GM23248 (cell line): ENCODE measurements around the genes ELK4 and SLC41A1.

- RAMPAGE, long total RNA, result no peak
Measured at GRCh38 chr1:205317536-205317943, 4.0 kb downstream of the NUAK2 start.

GRCh38 chr1:205495244-205495960, 9.1 kb upstream of the CDK18 start:
- RAMPAGE, long total RNA, result no peak

DNA sequence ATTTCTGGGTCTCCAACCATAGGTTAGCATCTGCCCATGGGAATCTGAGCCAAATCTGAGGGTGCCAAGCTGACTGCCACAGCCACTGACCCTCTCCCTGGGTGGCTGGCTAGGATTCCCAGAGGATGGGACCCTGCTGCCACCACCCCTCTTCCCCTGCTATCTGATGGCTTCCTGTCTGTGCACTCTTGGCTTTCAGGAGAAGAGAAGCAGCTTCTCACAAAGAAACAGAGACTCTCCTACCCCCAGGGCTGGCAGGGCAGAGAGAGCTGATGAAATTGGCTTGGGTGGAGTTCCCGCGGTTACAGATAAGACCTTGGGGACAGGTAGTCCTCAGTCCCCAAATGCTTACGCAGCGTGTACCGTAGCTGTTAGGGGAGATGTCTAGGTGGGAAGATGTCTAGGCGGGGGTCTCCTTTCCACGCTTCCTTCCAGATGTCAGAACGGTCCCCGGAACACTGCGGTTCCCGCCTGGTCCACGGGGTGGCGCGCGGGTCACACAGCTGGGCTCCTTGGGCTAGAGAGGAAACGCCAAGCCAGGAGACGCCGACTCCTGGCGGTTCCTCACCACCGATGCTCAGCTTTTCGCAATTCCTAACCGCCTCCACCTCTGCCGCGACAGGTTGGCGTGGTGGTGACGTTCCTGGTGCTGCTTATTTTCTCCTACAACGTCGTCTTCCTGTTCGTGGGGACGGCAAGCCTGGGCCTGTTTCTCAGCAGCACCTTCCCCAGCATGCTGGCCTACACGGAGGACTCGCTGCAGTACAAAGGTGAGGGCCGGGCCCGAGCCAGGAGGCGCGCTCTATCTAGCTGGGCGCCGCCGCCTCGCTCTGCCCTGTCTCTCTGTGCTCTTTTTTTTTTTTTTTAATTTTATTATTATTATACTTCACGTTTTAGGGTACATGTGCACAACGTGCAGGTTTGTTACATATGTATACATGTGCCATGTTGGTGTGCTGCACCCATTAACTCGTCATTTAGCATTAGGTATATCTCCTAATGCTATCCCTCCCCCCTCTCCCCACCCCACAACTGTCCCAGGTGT, 23.0 kb downstream of the MFSD4A start:
- RAMPAGE, long total RNA, result no peak

- RAMPAGE, long total RNA, result no peak
Measured at GRCh38 chr1:205612322-205613028, 19.3 kb downstream of the ELK4 start.

DNA sequence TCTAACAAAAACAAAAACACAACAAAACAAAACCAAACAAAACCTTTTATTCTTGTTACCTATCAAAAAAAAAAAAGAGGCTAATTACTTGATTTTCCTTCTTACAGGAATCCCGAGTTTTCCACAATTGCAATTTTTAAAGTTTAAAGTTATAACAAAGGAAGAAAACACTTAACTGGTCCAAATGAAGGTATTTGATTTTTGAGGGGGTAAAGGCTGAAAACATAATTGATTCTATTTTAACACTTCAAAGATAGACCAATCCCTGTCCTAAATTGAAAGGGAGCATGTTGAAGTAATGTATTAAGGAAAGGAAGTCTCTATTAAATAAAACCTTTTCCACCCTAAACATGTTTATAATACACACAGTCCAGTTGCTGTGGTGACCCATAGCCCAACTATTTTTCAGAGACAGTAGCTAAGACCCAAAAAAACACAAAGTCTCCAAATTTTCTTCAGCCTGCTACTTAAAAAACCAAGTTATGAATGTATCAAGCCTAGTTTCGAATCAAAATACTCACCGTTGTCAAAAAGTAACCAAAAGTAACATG, 1.7 kb downstream of the ELK4 start:
- RAMPAGE, long total RNA, result no peak

DNA sequence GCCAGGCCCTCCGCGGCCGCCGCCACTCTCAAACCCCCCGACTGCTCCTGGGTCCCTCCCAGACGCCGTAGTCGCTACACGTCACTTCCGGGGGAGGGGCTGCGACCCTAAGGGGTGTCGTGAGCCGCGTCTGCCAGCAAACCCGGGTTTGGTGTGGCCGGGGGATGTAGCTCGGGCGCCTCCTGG, at the start of gene ELK4:
ELK4 (minus strand) TSS at position 69 of the 186 bp plus-strand sequence.
- RAMPAGE, long total RNA, result no peak

GRCh38 chr1:205669446-205670467, 10.6 kb downstream of the SLC45A3 start:
- RAMPAGE, long total RNA, result no peak

GRCh38 chr1:205670468-205671596, 9.5 kb downstream of the SLC45A3 start:
- RAMPAGE, long total RNA, result no peak

- RAMPAGE, long total RNA, result no peak
Measured at GRCh38 chr1:205676418-205676961, 3.8 kb downstream of the SLC45A3 start.

GRCh38 chr1:205703455-205703883, 23.2 kb upstream of the SLC45A3 start:
- RAMPAGE, long total RNA, result no peak

DNA sequence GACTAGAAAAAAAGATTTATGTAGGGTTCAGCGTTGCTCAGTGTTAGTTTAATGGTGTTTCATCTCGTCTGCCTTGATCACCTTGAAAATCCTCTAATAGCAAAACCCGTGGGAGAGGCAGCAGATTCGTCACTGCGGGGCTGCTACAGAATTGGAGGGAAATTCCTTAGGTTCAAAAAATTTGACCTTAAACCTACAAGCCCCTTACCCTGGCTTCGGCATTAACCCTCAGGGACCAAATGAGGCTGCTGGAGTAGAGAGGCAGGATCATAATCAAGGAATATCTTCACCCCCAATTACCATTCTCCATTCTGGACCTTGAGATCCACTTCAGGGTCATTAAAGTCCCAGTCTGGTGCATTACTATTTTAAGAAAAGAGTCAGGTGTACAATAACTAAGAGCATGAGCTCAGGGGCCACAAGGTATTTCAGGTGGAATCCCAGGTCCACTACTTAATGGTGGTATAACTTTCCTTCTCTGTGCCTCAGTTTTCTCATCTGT, 561 bp upstream of the NUCKS1 start:
- RAMPAGE, long total RNA, result no peak

GRCh38 chr1:205812229-205812918, 624 bp downstream of the SLC41A1 start:
- RAMPAGE, long total RNA, result no peak

DNA sequence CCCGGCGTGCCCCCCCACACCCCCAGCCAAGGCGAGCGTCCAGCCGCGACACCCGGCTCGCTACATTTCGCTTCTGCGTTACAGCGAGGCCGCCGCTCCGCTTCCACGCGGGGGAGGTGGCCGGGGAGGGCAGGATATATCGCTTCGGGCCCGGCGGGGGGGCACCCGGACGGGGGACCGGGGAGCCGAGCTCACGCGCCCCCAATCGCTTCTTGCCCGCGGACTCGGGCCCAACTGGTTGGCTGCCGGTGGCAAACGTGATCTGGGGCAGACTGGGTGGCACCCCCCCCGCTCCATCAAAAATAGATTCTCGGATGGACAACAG, at the start of gene SLC41A1:
SLC41A1 (minus strand) TSS at position 274 of the 325 bp plus-strand sequence.
- RAMPAGE, long total RNA, result start-site peak on the minus strand centred at position 114 of the sequence, 46 bp wide, 38 and 34 reads in 2 replicates

GRCh38 chr1:205914810-205915303, 28.4 kb downstream of the SLC26A9 start:
- RAMPAGE, long total RNA, result no peak

DNA sequence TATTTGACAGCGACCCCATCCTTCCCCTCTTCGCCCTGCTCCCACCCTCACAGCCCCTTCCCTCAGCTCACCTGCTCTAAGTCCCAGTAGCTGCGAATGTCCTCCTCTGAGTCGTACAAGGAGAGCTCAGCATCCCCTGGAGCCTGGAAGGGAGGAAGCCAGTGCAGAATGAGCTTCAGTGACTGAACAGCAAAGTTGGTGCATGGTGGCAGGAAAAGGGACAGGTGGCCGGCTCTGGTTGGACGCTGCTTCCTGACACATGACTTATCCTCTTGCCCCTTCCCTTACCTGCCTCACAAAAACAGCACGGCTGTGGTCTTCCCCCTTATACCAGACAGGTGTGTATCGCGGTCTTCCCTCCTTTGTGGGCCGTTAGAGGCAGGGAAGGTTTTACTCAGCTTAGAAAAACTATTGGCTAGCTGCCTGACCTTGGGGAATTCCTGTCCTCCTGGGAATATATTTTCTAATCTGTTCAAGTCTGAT, 26.0 kb downstream of the SLC26A9 start:
- RAMPAGE, long total RNA, result no peak

DNA sequence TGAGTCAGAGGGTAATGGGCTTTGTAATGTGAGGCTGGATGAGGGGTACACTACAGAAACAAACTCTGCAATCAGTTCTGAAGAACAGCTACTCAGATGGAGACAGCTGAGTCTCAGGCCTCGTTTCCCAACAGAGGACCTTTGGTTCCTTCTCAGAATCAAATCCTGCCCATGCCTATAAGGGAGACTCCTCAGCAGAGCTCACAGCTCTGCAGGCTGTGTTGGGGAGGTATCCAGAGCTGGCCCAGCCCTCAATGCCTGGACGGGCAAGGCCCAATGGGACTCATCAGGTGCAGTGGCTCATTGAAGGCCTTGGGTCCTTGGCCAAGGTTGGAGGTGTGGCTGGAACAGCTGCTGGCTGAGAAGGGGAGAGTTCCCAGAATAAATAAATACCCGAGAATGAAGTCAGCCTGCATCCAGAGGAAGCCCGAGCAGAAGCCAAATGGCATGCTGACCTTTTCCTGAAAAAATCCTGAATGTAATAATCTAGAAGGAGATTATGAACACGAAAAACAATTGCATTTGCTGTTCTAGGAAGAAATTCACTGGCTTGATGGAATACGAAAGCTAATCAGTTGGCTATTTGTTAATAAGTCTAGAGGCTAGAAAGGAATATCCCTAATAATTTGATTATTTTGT, 25.2 kb upstream of the IKBKE start:
- RAMPAGE, long total RNA, result no peak

- RAMPAGE, long total RNA, result no peak
Measured at GRCh38 chr1:206472371-206473093, 2.3 kb downstream of the IKBKE start.

- RAMPAGE, long total RNA, result no peak
Measured at GRCh38 chr1:206540134-206540904, 33.0 kb downstream of the RASSF5 start.

- RAMPAGE, long total RNA, result no peak
Measured at GRCh38 chr1:206559138-206560074, 52.1 kb downstream of the RASSF5 start.

- RAMPAGE, long total RNA, result no peak
Measured at GRCh38 chr1:206608395-206608780, 3.9 kb downstream of the EIF2D start.